Sternocleidomastoid (tissue), 1 donor: ENCODE results near the genes TMEM106A and MPP3.

DNA sequence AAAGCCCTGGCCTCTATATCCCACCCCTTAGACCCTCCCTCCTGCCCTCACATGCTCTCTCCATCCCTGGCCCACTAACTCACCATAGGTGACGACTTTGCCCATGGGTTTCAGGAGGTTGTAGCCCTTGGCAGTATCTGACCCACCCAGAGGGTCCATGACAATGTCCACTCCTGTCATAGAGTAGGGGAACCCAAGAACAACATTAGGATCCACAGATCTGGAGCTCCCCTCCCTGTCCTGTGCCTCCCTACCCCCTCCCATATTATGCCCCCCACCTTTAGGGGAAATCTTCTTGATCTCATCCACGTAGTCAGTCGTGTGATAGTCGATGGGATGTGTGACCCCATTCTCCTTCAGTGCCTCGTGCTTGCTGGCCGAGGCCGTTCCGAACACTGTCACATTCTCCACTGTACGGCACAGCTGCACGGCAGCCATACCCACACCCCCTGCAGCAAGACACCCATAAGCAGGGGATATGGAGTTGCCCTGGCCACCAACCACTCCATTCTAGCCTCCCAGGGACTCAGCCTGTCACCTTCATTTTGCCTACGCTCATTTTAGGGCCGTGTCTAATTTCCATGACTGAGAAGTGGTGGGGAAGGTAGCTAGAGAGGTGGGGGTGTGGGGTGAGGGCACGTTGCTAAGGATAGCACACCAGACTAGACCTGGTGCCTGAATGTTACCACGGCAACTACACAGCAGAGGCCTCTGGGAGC lies 4.3 kb downstream of the VAT1 start:
- PRO-cap: no peak

- PRO-cap: no peak
Observed at GRCh38 chr17:43021516-43022244, 505 bp downstream of the VAT1 start.

GRCh38 chr17:43169976-43170894 lies 779 bp upstream of the NBR1 start:
- PRO-cap: bidirectional peak, plus-strand start at chr17:43170484, minus-strand start at chr17:43170328

- PRO-cap: no peak
Observed at GRCh38 chr17:43209656-43210024, 2.0 kb upstream of the TMEM106A start.

DNA sequence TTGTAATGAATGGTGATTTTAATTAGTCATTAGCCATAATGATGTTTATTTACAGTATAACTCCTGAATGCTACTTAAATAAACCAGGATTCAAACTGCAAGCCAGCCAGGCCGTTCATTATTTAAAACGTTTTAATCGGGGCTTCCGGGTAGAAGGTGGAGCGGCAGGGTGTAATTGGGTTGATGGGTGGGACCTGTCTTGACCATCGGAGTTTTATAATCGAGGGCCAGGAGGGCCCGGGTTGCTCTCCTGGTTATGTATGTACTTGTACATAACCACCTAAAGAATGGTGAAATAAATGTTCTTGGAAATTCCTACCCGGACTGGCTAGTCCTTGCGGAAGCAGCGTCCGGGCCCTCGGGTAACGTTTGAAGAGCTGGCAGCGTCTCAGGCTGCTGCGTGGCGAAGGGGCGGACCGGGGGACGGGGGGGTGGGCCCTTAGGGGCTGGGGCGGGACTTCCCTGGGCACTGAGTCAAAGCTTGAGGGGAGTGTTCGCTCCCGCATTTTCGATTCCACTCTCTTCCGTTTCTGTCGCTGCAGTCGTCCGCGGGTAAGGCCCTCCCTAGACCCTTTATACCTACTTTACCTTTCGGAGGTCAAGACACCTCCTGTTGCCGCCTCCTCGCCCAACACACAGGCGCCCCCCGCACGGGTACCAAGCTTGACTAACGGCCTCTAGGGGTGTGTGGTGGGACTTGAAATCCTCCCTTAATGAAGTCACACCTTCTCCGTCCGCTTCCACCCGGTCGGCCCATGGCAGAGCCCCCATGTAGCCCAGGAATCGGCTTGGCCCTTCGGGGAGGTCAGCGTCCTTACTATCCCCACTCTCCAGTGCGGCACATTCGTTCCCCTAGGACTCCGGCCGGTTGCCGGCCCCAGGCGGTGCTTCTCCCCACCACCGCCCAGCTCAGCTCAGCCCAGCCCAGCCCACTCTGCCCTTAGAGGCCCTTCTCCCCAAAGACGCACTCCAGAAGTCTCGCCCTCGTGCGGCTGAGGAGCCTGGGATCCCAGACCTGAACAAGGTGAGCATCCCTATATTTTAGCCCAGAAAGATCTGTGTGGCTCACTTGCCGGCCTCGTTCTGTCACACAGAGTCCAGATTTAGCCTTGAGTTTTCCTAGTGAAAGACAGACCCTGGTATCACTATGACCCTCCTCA lies at the start of gene TMEM106A:
Gene TMEM106A (plus strand): TSS at position 505 of the 1,160 bp plus-strand sequence.
- PRO-cap: bidirectional peak, plus-strand start at position 517 of the sequence, minus-strand start at position 371 of the sequence; bidirectional peak, plus-strand start at position 857 of the sequence, minus-strand start at position 835 of the sequence; unidirectional peak, minus-strand start at position 936 of the sequence

DNA sequence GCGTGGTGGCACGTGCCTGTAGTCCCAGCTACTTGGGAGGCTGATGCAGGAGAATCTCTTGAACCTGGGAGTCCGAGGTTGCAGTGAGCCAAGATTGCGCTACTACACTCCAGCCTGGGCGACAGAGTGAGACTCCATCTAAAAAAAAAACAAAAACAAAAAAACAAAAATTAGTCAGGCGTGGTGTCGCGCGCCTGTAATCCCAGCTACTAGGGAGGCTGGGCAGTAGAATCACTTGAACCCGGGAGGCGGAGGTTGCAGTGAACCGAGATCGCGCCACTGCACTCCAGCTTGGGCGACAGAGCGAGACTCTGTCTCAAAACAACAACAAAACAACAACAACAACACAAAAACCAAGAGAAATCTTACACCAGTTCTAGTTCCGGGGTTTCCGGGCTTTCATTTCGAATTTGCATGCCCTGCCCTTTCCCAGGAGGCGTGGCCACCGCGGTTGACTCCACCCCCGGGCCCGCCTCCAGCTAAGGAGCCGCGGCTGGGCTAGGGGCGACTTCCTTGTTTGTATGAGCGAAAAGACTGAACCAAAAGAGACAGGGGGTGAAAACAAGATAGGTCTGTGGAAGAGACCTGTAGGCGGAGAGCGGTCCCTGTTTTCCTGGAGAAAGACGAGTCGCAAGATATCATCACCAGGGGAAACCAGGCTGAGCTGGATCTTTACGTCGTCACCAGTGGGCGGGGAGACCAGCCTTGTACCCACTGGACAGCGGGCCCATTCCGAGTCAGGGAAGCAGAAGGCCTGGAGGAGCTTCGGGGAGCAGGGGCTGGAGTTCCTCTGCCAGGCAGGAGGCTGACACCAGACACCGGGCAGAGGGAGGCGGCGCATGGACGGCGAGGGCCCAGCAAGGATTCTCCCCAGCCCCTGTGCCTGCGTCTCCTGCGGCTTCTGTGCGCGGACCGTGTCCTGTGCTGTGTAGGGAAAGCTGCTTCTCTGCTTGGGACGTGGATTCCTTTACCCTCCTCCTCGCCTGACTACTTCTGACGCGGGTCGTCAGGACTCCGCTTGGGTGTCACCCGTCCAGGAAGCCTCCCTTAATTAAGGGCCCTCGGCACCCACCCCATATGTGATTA lies 10.5 kb upstream of the ARL4D start:
- PRO-cap: bidirectional peak, plus-strand start at position 748 of the sequence, minus-strand start at position 406 of the sequence

DNA sequence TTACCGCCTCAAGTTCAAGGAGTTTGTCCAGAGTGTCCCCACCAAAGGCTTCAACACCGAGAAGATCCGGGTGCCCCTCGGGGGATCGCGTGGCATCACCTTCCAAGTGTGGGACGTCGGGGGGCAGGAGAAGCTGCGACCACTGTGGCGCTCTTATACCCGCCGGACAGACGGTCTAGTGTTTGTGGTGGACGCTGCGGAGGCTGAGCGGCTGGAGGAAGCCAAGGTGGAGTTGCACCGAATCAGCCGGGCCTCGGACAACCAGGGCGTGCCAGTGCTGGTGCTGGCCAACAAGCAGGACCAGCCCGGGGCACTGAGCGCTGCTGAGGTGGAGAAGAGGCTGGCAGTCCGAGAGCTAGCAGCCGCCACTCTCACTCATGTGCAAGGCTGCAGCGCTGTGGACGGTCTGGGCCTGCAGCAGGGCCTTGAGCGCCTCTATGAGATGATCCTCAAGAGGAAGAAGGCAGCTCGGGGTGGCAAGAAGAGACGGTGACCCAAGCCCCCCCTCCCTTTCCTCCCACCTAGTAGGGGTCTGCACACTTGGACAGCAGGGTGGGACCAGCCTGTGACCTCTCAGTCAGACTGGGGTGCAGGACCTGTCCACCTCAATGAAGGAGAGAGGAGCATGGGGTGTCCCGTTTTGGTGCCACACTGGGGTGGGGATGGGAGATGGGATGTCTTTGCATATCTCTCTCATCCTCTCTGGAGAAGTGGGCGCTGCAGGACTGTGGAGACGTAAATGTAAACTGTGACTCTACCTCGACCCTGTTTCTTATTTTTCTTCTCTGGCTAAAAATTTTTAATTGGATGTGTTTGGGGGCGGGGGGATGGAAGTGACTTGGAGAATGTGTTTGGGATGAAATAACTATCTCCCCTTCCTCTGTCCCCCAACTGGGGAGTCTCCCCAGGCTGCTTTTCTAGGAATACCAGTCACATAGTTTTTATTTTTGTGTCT lies 1.3 kb downstream of the ARL4D start:
- PRO-cap: no peak

- PRO-cap: no peak
Observed at GRCh38 chr17:43411431-43411791, 12.6 kb downstream of the ARL4D start.

DNA sequence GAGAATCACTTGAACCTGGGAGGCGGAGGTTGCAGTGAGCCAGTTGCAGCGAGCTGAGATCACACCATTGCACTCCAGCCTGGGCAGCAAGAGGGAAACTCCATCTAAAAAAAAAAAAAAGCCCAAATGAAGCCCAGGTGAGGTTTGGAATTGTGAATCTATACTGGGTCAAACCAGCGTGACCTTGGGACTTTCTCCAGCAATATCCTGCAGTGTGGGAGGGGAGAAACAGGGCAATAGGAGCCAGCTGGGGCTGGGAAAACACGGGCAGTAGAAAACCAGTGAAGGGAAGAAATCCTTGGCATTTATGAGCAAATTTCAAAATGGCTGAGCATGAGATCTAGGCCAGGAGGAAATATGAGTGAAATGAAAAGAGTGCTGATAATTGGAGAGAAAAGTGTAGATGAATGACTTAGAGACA lies 8.1 kb upstream of the DHX8 start:
- PRO-cap: no peak

DNA sequence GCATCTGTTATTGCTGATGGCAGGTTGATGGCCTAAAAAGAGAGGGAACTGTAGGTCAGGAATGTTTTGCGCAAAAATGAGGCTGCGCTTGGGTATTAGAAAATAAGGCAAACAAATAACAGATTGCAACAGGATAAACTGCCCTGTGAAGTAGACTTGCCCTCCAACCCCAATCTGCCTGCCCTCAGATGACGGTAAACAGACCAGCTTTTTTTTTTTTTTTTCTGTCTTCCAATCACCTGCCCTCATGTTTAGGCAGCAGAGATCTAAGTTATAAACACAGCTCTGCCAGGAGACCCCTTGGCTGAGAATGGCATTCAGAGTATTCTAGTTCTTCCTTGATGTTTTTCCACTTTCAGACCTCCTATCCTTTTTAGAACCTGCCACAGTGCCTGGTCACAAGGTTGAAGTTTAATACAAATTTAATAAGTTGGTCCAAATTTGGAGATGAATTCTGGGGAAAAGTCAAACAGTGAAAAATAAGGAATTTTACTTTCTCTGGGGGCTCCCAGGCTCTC lies 3.7 kb upstream of the DHX8 start:
- PRO-cap: no peak

GRCh38 chr17:43492121-43492404 lies 8.3 kb downstream of the DHX8 start:
- PRO-cap: no peak

DNA sequence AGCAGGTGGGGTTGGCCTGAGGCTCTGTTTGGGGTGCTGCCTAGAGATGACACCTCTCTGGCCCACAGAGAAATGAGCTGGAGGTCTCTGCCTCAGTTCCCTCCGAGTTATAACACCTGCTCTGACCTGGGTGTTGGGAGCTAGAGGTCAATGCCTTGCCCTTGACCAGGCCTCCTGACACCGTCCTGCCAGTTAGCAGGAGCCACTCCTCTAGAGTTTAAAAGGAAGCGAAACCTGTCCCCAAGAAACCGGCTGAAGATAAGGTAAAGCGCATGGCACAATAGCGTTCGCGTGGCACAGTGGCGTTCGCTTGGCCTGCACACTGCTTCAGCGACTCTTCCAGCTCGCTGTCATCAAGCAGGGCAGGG lies 28.1 kb upstream of the ETV4 start:
- PRO-cap: no peak

- PRO-cap: no peak
Observed at GRCh38 chr17:43657402-43657959, 4.2 kb downstream of the MEOX1 start.

DNA sequence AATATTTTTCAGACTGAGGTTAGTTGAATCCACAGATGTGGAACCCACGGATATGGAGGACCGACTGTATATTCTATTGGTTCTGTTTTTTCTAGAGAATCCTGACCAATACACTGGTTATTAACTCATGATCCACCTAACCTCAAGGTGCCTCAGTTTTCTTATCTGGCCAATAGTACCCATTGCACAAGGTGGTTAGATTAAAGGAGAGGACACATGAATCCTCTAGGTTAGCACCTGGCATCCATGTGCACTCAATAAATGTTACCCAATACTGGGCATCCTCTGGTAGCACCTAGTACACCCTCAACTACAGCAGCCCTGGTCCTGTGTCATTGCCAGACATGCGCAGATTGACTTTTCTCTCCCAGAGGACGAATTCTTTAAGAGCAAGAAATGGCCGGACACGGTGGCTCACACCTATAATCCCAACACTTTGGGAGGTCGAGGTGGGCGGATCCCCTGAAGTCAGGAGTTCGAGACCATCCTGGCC lies 7.4 kb downstream of the DUSP3 start:
- PRO-cap: no peak

- PRO-cap: no peak
Observed at GRCh38 chr17:43816356-43817122, 16.4 kb downstream of the MPP3 start.

- PRO-cap: bidirectional peak, plus-strand start at chr17:43831883, minus-strand start at chr17:43831803
Observed at GRCh38 chr17:43831558-43832264, 1.2 kb downstream of the MPP3 start.

- PRO-cap: bidirectional peak, plus-strand start at chr17:43832759, minus-strand start at chr17:43832687; unidirectional peak, minus-strand start at chr17:43832874; bidirectional peak, plus-strand start at chr17:43833307, minus-strand start at chr17:43833116
Observed at GRCh38 chr17:43832265-43833428, at the start of gene MPP3. Gene MPP3, minus strand, starts transcription at chr17:43833146.

GRCh38 chr17:43848332-43848944 lies 1.5 kb downstream of the CD300LG start:
- PRO-cap: no peak

DNA sequence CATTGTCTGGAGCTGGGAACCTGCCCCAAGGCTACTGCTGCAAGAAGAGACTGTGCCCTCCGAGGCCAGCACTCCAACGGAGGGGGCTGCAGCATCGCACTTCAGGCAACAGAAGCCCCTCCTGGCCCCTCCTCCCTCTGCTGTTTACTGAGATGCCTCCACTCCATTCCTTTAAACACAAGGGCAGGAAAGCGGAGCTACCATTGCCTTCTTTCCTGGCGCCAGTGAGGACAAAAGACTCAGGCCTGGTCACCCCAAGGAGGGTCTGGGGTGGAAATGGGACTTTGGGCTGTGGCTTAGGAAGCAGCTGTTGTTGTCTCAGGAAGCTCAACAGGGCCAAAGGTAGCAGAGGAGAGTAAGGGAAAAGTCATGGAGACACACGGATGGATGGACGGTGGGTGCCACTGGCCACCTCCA lies 10.9 kb downstream of the CD300LG start:
- PRO-cap: no peak

DNA sequence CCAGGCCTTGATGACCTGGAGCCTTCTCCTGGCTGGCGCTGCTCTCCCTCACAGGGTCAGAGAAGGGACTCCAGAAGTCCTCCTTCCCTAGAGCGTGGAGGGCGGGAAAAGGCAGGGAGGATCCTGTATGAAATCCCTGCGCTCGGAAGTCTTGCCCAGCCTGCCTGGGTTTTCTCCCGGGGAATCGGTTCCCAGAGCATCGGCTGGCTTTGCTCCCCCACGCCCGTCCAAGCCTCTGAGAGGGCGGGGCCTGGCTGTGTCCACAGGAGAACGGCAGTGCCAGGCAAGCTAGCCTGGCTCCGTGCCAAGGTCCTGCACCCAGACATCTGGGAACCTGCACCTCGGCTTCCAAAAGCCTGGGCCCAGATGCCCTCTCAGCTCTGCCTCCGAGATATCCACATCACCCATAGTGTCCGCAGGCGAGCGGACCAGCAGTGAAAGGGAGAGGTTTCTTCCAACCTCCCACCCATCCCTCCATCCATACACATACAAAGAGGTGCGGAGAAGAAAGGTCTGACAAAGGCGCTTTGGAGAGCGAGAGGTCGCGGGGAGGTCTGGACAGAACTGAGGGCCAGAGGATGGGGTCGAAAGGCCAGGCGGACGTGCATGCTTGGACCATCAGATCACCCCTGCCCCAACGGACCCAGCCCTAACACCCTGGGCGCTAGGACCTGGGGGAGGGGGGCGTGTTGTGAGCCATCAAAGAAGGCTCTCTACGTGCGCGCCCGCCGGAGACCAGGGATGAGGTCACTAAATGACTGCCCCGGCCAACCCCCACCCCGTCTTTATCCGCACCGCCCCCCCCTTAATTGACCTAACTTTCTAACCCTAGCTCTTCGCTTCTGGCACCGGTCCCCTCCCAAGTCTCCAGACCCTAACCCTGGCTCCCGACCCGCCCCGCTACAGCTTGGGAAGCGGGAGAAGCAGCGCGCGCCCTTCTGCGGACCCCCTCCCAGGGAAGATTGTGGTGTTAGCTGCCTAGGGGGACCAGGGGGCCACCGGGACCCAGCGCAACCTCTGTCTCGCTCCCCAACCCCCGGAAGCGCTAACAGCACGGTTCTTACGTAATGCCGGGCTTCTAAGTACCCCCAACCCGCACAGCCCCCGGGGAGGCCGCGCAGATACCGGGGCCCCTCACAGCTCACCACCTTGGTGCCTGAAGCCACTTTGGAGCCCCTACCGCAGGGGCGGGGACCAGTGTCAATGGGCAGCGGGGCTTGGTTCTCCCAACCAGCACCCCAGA lies 850 bp downstream of the MPP2 start:
- PRO-cap: no peak